M059J (cell line): ENCODE measurements around the genes AP1G2, DHRS4L2, CPNE6 and DCAF11.

DNA sequence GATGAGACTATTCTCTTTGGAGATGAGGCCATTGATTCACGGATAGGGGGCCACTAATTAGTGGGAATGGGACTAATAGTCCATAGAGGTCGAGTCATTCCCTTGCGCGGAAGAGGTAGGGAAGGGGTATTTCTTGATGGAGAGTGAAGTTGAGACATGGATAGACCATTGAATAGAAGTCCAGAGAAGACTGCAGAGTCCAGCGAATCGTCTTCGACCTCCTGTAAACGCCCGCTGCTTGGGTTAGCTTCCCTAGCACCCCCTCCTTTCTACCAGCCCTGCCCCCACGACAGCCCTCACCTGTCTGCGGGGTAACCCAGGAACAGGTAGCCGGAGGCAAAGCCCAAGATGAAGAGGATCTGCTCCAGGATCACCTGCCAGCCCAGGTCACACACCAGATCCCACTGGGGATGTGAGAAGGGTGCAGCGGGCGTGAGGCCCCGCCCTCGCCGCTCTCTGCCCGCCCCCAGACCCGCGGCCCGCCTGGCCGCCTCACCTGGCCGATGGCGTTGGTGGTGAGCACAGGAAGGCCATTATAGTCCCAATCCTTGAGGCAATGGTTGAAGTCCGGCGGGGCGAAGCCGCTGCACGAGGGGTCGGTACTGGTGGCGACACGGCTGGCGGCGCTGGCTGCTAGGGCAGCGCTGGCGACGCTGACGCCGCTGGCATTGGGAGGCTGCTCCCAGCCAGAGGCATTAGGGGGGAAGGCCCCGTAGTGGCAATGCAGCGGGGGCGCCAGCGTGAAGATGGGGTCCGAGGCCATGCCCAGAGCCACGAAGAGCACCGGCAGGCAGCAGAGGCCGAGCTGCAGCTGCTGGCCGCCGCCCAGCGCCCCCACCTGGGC, 1.0 kb downstream of the SLC22A17 start:
- RAMPAGE, long total RNA, result no peak

DNA sequence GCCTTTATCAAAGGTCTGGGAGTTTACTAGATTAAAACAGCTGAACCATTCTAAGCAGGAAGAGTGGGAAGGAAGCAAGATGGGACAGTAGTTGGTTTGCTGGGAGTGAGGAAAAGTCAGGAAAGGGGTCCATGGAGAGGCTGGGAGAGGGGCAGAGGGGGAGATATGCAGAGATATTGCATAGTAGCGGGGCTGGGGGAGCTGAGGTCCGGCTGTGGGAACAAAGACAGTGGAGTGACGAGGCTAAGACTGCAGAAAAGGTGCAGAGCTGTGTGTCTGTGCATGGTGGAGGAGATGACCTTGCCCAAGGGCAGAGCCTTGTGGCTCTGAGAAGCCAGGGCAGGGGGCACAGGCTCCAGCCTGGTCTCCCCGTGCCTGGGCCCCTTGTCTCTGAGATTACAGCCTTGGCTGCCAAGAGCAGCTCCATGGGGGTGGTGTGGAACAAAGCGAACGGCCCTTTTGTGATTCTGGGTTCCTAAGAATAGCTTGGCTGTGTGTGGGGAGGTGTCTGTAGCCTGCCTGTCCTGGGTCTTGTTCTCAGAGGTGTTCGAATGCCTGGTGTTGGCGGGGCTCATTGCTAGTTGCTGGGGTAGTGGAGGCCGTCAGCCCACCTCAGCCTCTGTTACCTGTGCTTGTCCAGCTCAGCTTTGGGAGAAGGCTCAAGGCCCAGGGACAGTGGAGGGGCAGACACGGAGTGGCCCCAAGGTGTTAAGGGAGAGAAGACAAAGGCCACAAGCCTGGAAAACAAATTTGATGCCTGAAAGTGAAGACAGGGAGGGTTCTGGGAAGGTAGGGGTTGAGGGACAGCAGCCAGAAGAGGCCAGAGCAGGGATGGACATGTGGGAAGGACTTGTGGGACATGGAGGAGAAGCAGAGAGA, 7.2 kb upstream of the MYH7 start:
- RAMPAGE, long total RNA, result no peak

DNA sequence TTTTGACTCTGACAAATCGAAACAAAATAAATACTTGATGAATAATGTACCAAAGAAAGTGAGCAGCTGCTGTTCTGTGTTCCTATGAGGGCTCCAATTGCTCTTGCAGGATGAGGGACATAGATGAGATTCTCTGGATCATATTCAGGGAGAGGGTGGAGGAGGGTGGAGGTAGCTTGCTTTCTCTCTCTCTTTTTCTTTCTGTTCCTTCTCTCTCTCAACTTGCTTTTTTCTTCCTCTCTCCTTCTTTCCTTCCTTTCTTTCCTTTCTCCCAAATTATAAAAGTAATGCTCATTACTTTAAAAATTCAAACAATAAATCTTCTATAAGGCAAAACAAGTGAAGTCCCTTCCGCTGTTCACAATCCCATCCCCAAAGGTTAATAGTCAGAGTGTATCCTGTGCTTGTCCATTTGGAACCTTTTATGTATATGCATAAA, 8.9 kb upstream of the MYH7 start:
- RAMPAGE, long total RNA, result no peak

GRCh38 chr14:23469005-23469160, 620 bp upstream of the NGDN start:
- RAMPAGE, long total RNA, result no peak

GRCh38 chr14:23512044-23512676, 39.4 kb downstream of the ZFHX2 start:
- RAMPAGE, long total RNA, result no peak

- RAMPAGE, long total RNA, result no peak
These were observed 677 bp downstream of the AP1G2 start for GRCh38 chr14:23566561-23567666.

GRCh38 chr14:23567667-23568123, at the start of gene AP1G2:
Gene AP1G2 (minus strand): TSS chr14:23567791.
- RAMPAGE, long total RNA, result no peak

- RAMPAGE, long total RNA, result no peak
These were observed 5.1 kb upstream of the AP1G2 start for GRCh38 chr14:23572579-23573256.

DNA sequence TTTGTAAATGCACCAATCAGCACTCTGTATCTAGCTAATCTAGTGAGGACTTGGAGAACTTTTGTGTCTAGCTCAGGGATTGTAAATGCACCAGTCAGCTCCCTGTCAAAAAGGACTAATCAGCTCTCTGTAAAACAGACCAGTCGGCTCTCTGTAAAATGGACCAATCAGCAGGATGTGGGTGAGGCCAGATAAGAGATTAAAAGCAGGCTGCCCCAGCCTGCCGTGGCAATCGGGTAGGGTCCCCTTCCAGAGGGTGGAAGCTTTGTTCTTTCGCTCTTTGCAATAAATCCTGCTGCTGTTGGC, 2.9 kb upstream of the JPH4 start:
- RAMPAGE, long total RNA, result no peak

DNA sequence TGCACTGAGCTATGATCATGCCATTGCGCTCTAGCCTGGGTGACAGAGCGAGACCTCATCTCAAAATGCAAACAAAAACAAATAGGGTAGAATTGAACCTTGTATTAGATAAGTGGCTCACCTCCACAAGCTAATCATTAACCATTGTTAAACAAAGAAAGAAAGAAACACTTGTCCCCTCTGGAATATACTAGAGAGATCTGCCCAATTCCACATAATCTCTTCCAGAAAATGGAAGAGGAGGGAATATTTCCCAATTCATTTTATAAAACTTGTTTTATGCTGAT, 22.7 kb upstream of the DHRS2 start:
- RAMPAGE, long total RNA, result no peak

- RAMPAGE, long total RNA, result no peak
These were observed 58.2 kb downstream of the DHRS2 start for GRCh38 chr14:23694059-23695014.

DNA sequence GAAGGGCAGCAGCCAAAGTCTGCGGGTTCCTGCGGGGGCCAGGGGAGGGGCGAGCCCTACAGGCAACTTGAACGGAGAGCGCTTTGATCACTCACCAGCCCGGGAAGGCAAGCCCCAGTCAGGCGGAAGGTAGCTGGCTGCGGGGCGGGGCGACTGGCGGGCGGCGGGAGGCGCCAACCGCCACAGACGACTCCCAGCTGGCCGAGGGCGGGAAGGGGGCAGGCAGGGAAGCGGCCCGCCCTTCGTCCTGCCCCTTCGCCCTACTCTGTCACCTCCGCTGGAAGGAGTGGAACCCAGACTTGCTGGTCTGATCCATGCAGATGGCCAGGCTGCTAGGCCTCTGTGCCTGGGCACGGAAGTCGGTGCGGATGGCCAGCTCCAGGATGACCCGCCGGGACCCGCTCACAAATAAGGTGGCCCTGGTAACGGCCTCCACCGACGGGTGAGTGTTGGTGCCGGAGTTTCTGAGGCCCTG, at the start of gene DHRS4L2:
DHRS4L2 (plus strand) TSS at position 296 of the 475 bp plus-strand sequence.
- RAMPAGE, long total RNA, result no peak

DNA sequence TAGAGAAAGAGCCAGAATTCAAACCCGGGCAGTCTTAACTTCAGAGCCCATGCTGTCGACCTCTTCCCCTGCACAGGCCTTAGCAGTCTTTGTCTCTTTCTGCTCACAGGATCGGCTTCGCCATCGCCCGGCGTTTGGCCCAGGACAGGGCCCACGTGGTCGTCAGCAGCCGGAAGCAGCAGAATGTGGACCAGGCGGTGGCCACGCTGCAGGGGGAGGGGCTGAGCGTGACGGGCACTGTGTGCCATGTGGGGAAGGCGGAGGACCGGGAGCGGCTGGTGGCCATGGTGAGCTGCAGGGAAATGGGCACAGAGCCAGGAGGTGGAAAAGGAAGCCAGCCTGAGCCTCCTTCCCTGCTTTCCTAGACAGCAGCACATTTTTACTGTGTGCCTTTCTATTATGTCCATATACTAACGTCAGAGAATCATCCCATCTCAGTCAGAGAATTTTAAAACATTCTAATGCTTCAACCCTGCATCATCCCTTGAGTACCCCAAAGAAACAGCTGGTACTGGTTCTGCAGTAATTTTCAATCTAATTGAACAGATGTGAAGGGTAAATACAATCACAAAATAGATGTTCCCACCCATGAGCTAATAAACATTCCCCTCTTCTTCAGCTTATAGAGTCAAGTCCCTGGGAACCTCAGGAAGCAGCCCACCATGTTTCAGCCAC, 1.5 kb downstream of the DHRS4L2 start:
- RAMPAGE, long total RNA, result no peak

DNA sequence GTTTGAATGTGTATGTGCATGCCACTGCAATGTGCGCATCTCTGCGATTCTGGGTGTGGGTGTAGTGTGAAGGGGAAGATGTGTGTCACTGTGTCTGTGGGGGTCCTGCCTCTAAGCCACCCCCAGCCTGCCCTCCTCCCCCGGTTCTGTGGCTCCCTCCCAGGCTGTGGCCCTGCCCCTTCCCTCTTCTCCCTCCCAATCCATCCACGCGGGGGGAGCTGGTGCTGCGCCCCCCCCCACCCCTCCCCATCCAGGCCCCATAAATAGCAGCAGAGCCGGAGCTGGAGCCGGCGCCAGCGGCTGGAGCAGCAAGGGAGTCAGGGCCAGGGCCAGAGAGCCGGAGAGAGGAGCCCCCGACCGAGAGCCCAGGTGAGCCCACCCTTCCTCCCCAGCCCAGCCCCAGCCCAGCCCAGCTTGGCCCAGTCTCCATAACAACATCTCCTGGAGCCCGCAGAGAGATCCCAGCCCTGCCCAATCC, at the start of gene CPNE6:
CPNE6 (plus strand) TSS at position 290 of the 478 bp plus-strand sequence.
- RAMPAGE, long total RNA, result no peak

DNA sequence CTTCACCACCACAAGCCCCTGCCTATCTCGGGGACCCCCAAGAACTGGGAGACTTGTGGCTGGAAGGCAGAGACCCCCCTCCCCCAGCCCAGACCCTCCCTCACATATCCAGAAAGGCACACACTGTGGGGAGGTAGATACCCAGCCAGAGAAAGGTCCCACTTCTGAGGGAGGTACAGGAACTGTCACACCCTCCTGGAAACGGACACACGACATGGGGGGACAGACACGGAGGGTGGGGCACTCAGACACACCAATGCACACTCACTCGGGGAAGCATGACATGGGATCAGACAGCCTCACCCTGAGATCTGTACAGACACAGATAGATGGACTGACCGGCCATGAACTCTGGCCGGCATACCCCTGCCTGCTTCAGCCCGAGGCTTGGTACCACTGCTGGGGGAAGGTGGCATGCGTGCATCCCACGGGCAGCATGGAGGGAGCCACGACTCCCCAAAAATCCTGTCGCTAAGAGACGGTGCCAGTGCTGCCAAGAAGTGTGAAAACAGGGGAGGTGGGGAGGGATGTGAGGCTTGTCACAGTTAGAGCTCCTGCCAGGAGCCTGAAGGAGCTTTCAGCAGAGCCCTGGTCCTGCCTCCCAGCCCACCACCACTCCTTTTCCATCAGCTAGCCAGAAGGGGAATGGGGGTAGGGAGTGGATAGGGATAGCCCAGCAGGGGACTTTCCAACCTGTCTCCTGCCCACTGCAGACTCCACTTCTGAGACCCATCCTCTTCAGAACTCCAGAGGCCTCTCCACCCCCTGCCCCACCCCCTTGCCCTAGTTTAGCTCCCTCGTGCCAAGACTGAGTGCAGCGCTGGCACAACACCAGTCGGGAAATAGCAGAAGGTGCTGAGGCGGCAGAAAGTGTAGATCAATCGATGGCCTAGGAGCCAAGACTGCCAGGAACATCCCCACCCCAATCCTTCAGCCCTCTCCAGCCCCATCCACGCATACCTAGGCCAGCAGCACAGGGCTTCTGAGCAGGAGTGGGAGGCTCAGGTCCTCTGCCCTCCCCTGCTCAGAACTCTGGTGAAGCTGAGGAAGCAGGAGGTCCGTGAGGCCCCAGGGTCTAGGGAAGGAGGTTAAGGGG, 737 bp downstream of the CPNE6 start:
- RAMPAGE, long total RNA, result no peak

DNA sequence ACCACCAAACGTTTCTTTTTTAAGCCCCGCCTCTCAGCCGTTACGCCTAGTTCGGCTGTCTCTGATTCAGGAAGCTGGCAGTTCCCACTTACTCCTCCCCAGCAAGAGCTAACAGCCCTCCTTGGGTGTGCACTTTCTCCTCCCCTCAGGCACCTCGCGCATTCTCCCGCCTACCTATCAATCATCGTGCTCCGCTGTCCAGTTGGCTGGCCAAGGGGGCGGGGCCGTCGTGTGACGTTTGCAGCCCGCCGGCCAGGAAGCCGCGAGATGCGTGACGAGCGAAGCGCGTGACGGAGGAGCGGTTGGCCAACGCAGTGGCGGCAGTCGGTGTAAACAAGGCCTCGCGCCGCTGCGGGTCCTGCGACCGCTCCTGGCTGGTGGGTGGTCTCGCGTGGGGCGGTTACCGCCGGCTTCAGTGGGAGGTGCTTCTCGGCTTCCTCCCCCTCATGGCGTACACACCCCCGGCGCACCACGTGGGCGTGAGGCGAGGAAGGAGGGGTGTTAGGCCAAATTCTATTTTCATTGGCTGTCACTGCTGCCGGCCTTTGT, at the start of gene DCAF11:
DCAF11 (plus strand) TSS at position 230 of the 549 bp plus-strand sequence.
- RAMPAGE, long total RNA, result no peak

DNA sequence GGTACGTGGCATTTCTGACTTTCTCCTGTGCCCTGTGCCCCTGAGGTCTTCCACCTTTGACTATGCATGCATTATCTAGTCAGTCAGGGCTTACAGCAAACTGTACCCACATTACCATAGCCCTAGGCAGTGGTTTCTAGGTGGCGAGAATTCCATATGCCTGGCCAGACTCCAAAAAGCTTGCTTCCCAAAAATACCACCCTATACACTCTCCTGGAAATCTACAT, 3.0 kb downstream of the IRF9 start:
- RAMPAGE, long total RNA, result no peak

DNA sequence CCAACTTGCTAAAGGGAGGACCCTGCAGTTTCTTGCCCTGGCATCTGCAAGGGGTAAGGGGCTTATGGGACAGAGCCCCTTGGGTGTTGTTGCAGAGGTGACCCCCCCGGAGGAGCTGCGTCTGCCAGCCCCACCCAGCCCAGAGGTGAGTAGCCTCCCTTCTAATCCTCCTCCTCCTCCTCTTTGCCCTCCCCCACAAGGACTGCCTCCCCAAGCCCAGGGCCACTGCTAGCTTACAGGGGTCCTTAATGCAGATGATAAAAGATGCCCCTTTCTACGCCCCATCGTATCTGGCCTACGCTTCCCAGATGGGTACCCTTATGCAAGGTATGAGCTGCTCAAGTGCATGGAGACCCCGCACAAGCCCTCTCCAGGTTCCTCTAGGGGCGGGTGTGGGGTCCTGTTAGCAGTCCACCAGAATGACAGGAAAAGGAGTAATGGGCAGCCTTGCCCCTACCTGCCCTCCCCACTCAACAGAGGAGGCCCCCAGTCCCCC, 5.8 kb downstream of the REC8 start:
- RAMPAGE, long total RNA, result no peak

DNA sequence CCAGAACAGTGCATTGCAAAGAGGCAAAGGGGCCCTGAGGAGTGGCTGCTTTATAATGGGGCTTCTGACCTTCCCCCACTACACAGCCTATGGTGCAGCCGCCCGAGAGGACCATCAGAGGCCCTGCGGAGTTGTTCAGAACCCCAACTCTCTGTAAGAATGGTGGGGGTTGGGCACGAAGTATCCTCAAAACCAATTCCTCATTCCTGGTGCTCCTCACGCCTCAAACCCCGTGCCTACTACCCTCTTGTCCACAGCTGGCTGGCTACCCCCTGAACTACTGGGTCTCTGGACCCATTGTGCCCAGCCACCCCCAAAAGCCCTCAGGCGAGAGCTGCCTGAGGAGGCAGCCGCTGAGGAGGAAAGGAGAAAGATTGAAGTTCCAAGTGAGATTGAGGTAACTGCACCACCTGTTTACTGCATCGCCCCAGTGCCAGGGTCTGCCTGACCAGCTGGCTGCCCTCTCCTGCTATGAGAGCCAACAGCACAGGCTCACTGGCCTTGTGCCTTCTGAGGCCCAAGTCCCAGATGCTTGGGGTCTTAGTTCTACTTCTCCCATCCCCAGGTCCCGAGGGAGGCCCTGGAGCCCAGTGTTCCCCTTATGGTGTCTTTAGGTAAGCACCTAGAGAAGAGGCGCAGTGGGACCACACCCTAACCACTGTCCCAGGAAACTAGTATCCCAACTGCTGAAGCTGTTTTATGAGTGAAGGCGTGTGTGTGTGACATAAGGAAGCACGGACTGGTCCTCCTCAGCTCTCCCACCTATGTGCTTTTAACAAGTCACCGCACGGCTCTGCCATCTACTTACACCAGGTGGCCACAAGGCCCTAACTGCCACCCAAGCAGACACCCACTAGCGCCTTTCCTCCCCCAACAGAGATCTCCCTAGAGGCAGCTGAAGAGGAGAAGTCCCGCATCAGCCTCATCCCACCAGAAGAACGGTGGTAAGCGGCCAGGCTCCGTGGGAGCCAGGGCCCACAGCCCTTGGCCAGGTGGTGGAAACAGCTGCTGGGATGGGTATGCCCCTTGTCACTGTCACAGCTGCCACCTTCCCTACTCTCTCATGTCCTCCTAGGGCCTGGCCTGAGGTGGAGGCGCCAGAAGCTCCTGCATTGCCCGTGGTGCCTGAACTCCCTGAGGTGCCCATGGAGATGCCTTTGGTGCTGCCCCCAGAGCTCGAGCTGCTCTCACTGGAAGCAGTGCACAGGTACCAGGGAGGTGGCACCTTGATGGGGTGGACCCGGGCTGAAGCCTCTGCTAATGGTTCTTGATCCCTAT, 7.1 kb downstream of the REC8 start:
- RAMPAGE, long total RNA, result no peak

- RAMPAGE, long total RNA, result no peak
These were observed 3.1 kb downstream of the TGM1 start for GRCh38 chr14:24259827-24260265.